Omental fat pad (tissue), 4 donors: ENCODE measurements around the genes GUCA1C and CD96.

DNA sequence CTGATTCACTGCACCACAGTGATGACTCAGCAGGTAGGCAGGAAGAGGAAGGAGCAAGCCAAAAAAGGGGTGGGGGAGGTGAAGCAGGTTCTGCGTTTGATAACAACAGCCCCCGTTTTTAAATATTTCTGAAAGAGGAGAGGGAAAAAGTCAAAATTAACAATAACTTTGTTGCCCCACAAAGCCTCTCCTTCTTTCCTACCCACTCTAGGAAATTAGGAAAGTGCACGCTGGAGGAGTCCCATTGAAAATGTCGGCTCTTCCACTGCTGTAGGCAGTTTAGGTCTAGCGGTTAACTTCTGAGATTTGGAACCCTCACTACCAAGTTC is 9.8 kb upstream of the CCDC54 start:
- PRO-cap = no peak
- RAMPAGE, long total RNA, 4 experiments = no peak in any of the 4 experiments

GRCh38 chr3:107523432-107524478 is 993 bp downstream of the BBX start:
- PRO-cap = no peak
- RAMPAGE, long total RNA, 4 experiments = start-site peak on the plus strand in 2 of 4 experiments, at chr3:107523454-107523777 at its widest, 17 to 19 reads per replicate

GRCh38 chr3:107833143-107833558 is 257.7 kb downstream of the CD47 start:
- PRO-cap = no peak
- RAMPAGE, long total RNA, 4 experiments = no peak in any of the 4 experiments

GRCh38 chr3:108040953-108041410 is 49.8 kb downstream of the CD47 start:
- PRO-cap = no peak
- RAMPAGE, long total RNA, 4 experiments = no peak in any of the 4 experiments

GRCh38 chr3:108250817-108251402 is 28.7 kb upstream of the IFT57 start:
- PRO-cap = no peak
- RAMPAGE, long total RNA, 4 experiments = no peak in any of the 4 experiments

- PRO-cap = no peak
- RAMPAGE, long total RNA, 4 experiments = no peak in any of the 4 experiments
Observed at GRCh38 chr3:108407805-108408469, 102.5 kb downstream of the MYH15 start.

GRCh38 chr3:108528931-108529358 is 18.5 kb upstream of the MYH15 start:
- PRO-cap = no peak
- RAMPAGE, long total RNA, 4 experiments = no peak in any of the 4 experiments

GRCh38 chr3:108953654-108954119 is at the start of gene GUCA1C:
Gene GUCA1C (minus strand): TSS chr3:108953879.
- PRO-cap = no peak
- RAMPAGE, long total RNA, 4 experiments = no peak in any of the 4 experiments

DNA sequence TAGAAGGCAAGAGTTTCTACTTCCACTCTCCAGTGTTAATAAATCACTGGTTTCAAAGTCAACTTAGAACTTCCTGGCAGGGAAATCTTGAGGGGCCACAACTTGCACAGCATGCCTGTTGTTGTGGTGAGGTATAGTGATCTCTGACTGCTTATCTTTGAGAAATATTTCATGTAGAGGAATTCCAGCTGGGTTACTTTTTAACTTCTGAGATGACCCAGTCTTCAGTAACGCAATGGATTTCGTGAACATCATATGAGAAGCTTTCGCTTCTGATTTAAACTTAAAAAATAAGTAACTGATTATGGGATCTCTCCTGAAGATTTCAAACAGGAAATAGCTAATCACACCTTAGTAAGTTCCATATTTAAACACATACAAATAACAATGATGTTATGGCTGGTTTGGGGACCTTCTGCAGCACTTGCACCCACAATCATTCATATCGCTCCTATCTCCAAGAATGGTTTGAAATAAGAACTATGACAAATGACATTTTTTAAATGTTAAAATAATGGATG is 726.6 kb upstream of the NECTIN3 start:
- PRO-cap = no peak
- RAMPAGE, long total RNA, 4 experiments = no peak in any of the 4 experiments

- PRO-cap = no peak
- RAMPAGE, long total RNA, 4 experiments = no peak in any of the 4 experiments
Observed at GRCh38 chr3:111081538-111082641, 10.3 kb downstream of the NECTIN3 start.

GRCh38 chr3:111541819-111542380 is at the start of gene CD96:
Gene CD96 (plus strand): TSS chr3:111542197.
- PRO-cap = no peak
- RAMPAGE, long total RNA, 4 experiments = no peak in any of the 4 experiments

GRCh38 chr3:111676766-111677300 is 2.4 kb downstream of the PLCXD2 start:
- PRO-cap = no peak
- RAMPAGE, long total RNA, 4 experiments = no peak in any of the 4 experiments

- PRO-cap = no peak
- RAMPAGE, long total RNA, 4 experiments = no peak in any of the 4 experiments
Observed at GRCh38 chr3:111720656-111721151, 46.2 kb downstream of the PLCXD2 start.

DNA sequence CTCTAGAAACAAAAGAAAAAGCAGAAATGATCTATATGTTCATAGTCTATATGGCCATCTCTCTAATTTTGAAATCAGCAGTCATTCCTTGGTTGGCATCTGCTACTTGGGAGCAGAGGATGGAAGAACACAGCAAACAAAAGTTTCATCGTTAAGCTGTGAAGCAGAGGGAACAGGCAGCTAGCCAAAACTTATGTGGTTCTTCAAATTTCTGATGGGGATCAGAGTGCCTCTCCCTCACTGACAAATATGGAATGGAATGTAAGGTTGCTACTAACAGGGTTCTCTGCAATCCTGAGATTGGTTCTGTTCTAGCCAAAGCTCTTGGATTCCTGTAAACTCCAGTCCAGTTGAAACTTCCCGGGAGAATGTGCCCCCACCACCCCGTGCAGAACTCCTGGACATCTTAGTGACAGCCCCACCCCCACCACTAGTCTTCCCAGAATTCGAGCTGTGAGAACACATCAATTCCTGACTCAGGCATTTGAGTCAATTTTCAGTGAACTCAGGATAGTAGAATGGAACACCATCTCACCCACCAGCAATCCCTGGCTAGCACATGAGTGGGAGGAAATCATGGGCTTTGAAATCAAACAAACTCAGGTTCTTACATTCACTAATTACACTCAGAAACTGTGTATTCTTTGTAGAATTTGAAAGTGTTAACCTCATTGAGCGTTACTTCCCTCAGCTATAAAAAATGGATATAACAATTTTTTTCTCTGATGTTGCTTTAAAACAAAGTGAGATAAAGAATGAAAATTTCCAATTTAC is 55.8 kb upstream of the PHLDB2 start:
- PRO-cap = no peak
- RAMPAGE, long total RNA, 4 experiments = no peak in any of the 4 experiments

DNA sequence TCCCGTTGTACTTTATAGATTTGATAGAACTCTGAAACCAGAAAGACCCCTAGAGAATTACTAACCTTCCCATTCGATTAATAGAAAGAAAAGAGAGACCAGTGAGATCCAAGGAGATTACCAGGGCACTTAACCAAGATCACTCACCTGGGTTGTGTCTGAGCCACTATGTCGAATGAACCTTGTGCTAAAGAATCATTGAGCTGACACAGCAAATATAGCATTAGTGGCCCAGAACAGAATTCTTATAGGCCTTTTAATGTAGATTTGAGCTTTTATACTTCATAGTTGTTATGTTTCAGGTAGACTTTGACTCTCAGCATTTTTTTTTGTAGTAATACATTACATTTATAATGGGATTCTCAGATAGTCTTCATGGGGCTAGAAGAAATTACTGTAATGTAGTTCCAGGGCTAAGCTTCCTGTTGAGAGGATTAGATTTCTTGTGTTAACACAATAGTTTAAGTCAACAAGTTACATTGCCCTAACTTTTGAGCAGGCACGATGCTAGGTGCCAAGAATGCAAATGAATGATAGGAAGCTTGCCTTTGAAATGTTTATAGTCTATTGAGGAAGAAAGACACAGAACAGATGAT is 24.5 kb upstream of the ABHD10 start:
- PRO-cap = no peak
- RAMPAGE, long total RNA, 4 experiments = no peak in any of the 4 experiments

GRCh38 chr3:112072194-112072923 is 13.8 kb upstream of the C3orf52 start:
- PRO-cap = no peak
- RAMPAGE, long total RNA, 4 experiments = no peak in any of the 4 experiments

- PRO-cap = no peak
- RAMPAGE, long total RNA, 4 experiments = no peak in any of the 4 experiments
Observed at GRCh38 chr3:112084693-112085816, 1.1 kb upstream of the C3orf52 start.

- PRO-cap = no peak
- RAMPAGE, long total RNA, 4 experiments = no peak in any of the 4 experiments
Observed at GRCh38 chr3:112097176-112097845, 11.1 kb downstream of the C3orf52 start.

DNA sequence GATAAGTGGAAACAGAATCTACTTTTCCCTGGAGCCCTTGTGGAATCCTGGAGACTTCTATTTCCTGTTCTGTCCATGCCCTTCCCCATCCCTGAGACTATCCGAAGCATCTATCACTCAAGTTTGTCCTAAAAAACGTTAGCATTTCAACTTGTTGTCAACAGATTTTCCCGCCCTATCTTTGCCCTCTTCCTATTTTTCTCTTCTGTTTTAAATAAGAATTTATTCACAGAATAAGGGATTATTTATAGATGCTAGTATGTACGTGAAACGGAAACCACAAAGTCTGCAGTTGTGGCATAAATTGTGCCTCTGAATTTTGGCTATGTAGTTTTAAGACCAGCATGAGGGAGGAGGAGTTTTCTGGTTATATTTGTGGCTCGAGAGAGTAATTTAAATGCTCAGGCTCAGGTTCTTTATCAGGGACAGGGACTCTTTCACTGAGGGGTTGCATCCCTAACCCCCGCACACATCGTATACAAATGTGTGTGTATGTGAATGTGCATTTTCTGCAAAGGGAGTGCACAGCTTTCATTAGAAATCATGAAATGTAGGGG is 12.7 kb downstream of the GCSAM start:
- PRO-cap = no peak
- RAMPAGE, long total RNA, 4 experiments = no peak in any of the 4 experiments

GRCh38 chr3:112134301-112135341 is 1.6 kb upstream of the GCSAM start:
- PRO-cap = no peak
- RAMPAGE, long total RNA, 4 experiments = no peak in any of the 4 experiments